ENCODE measurements around a stretch of chr17.

DNA sequence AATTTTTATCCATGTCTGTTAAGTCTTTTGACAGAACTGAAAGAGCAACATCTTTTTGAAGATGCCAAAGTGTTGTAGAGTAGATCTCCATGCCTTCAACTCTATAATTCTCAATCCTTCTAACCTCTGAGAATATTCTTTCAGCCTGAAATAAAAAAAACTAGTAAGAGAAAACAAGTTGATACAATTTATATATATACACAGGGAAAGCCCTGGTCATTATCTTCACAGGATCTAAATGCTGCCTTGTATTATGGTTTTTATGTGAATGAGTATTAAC is 50.4 kb downstream of the CDC27 start:
- PRO-cap, 3 experiments: no peak in any of the 3 experiments
- RAMPAGE, long total RNA: no peak

- PRO-cap, 3 experiments: no peak in any of the 3 experiments
- RAMPAGE, long total RNA: no peak
These were observed 36.4 kb downstream of the CDC27 start for GRCh38 chr17:47152444-47153260.

- PRO-cap, 3 experiments: no peak in any of the 3 experiments
- RAMPAGE, long total RNA: no peak
These were observed 94.0 kb upstream of the NPEPPS start for GRCh38 chr17:47436817-47437487.

- PRO-cap, 3 experiments: no peak in any of the 3 experiments
- RAMPAGE, long total RNA: no peak
These were observed 21.3 kb upstream of the TBKBP1 start for GRCh38 chr17:47672669-47673115.

GRCh38 chr17:47684149-47685088 is 9.5 kb upstream of the TBKBP1 start:
- PRO-cap, 3 experiments: no peak in any of the 3 experiments
- RAMPAGE, long total RNA: no peak

DNA sequence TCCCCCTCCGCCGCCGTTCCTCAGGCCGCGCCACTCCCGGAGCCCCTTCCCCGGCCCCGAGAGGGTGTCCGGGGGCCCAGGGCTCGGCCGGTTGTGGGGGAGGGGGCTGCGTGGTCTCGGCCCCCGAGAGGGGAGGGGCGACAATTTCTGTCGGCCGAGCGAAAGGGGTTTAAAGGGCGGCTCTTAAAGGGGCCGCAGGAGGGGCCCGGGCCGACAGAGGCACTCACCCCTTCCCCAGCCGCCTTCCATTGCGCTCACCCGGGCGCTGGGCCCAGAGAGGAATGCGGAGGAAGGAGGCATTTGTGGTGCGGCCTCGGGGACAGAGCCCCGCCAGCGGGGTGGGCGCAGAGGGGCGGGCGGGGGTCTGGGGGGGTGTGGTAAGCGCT is 391 bp downstream of the TBKBP1 start:
- PRO-cap, 3 experiments: no peak in any of the 3 experiments
- RAMPAGE, long total RNA: no peak

- PRO-cap, 3 experiments: no peak in any of the 3 experiments
- RAMPAGE, long total RNA: no peak
These were observed 1.8 kb downstream of the TBX21 start for GRCh38 chr17:47734659-47735489.

- PRO-cap, 3 experiments: no peak in any of the 3 experiments
- RAMPAGE, long total RNA: no peak
These were observed 13.9 kb upstream of the SP6 start for GRCh38 chr17:47864716-47865507.

GRCh38 chr17:47883135-47883919 is 12.7 kb upstream of the SP2 start:
- PRO-cap, 3 experiments: no peak in any of the 3 experiments
- RAMPAGE, long total RNA: no peak

GRCh38 chr17:47935864-47936356 is 5.5 kb upstream of the PNPO start:
- PRO-cap, 3 experiments: no peak in any of the 3 experiments
- RAMPAGE, long total RNA: no peak

GRCh38 chr17:48014343-48014857 is 23.2 kb downstream of the COPZ2 start:
- PRO-cap, 3 experiments: no peak in any of the 3 experiments
- RAMPAGE, long total RNA: no peak

GRCh38 chr17:48038001-48038191 is 299 bp upstream of the COPZ2 start:
- PRO-cap, 3 experiments: no peak in any of the 3 experiments
- RAMPAGE, long total RNA: no peak

DNA sequence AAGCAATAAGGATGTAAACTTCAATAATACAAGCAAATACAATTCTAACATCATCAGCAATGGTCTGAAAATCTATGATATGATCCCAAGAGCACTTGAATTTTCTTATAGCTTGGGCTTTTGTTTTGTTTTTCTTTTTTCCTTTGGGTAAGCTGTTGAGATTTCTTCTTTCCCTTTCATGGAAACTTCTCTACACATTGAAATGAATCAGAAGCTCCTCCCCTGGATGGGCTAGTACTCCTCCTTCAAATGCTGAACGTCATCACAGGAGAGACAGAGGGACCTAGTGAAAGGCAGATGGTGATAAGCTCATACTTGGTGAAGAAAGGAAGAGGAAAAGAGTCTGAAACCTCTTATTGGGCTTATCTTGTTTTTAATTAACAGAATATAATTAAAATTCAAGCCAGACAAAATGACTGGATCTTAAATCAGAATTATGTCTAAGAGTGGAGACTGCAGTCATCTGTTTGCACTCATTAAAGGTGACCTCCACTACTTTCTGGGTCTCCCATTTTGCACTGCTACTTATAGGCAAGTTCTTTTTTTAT is 147.3 kb downstream of the SNX11 start:
- PRO-cap, 3 experiments: no peak in any of the 3 experiments
- RAMPAGE, long total RNA: no peak

DNA sequence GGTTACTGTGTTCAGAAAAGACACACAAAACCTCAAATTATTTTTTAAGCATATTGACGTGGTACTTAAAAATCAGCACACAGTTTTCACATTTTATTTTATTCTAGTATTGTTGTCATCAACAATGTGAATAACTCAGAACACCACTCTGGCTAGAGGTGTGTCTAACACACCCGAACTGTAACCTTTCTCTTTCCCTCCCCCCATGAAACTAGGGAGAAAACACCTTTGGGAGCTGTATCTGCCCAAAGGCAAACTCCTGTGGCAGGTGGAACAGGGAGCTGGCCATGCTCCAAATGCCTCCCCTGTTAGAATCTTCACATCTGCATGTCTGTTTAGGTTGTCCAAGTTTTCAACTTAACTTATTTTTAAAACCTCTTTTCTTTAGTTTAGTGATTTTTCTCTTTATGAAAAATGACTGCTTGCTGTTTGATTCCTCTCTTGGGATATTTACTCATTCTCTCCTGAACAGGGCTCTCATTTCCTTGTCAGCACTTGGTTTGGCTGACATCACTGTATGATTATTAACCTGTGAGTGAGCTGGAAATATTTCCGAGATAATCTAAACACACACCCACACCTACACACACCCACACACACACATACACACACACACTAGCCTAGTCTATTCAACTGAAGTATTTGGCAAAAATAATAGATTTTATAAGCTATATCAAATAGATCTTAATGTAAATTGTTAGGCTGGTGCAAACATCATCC is 158.1 kb downstream of the SNX11 start:
- PRO-cap, 3 experiments: no peak in any of the 3 experiments
- RAMPAGE, long total RNA: no peak

- PRO-cap, 3 experiments: no peak in any of the 3 experiments
- RAMPAGE, long total RNA: no peak
These were observed 1.7 kb downstream of the HOXB2 start for GRCh38 chr17:48543191-48543714.

- PRO-cap, 3 experiments: no peak in any of the 3 experiments
- RAMPAGE, long total RNA: no peak
These were observed 10.6 kb upstream of the HOXB2 start for GRCh38 chr17:48555190-48556134.

DNA sequence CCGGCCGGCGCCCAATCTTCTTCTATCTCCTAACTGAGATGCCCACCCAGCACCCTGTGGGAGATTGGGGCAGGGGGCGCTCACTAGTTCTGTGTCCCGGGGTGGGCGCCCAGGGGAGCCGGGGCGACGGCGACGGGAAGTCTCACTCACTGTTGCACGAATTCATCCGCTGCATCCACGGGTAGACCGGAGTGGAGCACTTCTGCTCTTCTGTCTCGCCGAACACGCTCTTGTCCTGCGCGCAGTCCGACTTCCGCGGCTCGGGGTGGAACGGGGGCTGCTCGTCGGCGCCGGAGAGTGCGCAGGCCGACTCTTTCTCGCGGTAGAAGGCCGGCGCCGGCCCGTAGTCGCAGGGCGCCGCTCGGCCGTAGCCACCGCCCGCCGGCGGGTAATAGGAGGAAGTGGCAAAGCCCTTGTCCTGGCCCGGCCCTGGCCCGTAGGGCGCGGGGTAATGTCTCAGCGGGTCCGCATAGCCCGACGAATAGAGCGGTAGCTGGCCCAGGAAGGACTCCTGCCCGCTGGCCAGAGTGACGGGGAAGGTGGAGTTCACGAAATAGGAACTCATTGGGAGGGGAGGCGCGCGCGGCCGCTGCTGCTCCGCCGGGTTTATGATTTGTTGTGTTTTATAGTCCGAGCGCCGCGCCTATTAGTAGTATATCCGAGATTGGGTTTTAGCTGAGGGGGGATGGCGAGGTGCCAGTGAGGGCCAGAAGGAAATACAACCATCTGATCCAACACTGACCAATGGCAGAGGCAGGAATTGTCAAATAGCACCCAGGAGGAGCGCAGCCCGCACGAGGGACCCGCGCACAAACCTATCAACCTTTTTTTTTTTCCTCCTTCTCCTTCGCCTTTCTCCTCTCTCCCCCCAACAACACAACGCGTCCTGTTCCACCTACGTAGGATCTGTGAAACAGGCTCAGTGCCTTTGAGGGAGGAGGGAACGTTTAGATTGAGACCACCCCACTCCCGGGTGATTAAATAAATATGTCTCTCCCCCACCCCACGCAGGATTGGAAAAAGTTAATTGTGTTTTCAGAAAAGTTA is 4.3 kb upstream of the HOXB5 start:
- PRO-cap, 3 experiments: no peak in any of the 3 experiments
- RAMPAGE, long total RNA: no peak

- PRO-cap, 3 experiments: no peak in any of the 3 experiments
- RAMPAGE, long total RNA: no peak
These were observed 1.0 kb upstream of the HOXB7 start for GRCh38 chr17:48611637-48612452.

DNA sequence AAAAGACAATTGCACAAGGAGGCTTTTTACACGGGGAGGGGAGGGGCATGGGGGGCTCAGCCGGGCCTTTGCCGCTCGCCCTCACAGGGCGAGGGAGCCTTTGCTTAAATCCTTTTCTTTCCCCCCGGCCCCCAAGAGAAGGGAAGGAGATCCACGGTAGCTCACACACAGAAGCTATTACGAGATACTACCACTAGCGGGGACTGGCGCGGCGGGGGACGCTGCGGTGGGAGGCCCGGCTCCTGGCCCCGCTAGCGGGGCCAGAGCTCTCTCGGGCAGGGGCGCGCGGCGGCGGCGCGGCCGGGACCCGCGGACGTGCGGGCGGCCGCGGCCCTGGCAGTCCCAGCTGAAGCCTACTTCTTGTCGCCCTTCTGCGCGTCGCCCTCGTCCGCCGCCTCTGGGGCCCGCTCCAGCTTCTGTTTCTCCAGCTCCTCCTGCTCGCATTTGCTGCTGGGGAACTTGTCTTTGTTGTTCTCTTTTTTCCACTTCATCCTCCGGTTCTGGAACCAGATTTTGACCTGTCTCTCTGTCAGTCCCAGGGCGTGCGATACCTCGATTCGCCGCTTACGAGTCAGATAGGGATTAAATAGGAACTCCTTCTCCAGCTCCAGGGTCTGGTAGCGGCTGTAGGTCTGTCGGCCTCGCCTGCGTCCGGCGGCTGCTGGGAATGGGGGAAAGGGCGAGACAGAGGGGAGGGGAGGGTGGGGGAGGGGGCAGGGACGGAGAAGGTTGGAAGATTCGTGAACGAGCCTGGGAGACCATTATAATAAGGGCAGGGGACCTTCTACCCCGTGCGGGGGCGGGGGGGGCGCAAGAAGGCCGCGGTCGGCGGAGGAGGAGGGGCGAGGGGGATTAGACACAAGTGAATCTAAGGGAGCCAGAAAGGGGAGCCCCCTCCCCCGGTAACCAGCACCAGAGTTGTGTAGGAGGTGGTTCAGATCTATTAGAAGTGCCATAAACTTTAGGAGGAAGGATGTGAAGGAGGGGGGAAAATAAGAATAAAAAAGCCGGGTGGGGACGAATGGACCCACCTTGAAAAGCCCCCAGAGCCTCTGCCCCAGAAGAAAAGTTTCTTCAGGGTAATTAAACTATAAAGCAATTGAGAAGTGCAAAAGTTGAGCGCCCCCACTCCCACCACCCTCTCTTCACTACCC is 1.9 kb downstream of the HOXB8 start:
- PRO-cap, 3 experiments: no peak in any of the 3 experiments
- RAMPAGE, long total RNA: no peak

- PRO-cap, 3 experiments: no peak in any of the 3 experiments
- RAMPAGE, long total RNA: no peak
These were observed 20.4 kb upstream of the HOXB9 start for GRCh38 chr17:48646478-48647091.